LHCN-M2 (cell line): ENCODE measurements around a stretch of chr18.

GRCh38 chr18:24214600-24215356 is 75.9 kb downstream of the CABYR start:
- RAMPAGE, long total RNA = no peak

GRCh38 chr18:24271420-24272463 is 125.9 kb downstream of the OSBPL1A start:
- RAMPAGE, long total RNA = no peak

DNA sequence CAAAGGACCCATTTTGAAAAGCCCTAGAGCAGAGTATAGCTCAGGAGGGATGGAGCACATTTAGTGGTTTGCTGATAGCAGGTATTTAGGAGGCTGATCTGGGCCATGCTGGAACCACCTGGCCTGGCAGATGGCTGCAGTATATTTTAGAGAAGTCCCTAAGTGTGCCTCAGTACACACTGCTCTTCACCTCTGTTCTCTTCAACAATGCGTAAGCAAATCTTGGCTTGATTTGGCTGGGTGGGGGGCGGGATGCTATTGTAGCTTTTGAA is 171.9 kb downstream of the HRH4 start:
- RAMPAGE, long total RNA = no peak

GRCh38 chr18:24632701-24633043 is 172.2 kb downstream of the HRH4 start:
- RAMPAGE, long total RNA = no peak

DNA sequence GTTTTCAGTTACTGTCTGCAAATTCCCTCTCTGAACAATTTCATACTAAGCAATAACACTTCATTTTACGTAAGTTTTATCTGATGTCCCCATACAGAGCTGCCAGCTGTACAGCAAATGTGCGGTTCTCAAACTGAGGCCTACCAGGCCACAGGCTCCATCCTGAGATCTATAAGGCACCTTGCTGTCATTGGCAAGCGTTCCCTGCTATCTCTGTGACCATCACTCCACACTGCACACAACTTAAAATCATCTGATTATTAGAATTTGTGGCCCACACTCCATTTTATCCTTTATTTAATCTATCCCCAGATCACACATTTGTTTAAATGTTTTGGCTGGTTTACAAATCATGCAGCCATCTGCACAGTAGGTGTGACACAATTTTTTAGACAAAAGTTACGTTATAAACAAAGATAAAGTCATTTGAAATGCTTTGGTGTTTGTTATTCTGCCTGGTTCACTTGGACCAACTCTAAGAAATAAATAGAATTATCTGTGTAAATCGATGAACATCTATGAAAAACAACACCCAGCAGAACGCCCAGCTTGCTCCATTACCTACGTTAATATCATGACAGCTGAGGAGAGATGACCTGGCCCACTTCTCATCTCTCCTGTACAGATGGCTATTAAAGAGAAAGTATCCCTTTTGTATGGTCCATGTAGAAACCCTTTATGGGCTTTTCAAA is 162.4 kb downstream of the ZNF521 start:
- RAMPAGE, long total RNA = no peak

- RAMPAGE, long total RNA = no peak
Measured at GRCh38 chr18:26090789-26091723, 643 bp upstream of the SS18 start.

DNA sequence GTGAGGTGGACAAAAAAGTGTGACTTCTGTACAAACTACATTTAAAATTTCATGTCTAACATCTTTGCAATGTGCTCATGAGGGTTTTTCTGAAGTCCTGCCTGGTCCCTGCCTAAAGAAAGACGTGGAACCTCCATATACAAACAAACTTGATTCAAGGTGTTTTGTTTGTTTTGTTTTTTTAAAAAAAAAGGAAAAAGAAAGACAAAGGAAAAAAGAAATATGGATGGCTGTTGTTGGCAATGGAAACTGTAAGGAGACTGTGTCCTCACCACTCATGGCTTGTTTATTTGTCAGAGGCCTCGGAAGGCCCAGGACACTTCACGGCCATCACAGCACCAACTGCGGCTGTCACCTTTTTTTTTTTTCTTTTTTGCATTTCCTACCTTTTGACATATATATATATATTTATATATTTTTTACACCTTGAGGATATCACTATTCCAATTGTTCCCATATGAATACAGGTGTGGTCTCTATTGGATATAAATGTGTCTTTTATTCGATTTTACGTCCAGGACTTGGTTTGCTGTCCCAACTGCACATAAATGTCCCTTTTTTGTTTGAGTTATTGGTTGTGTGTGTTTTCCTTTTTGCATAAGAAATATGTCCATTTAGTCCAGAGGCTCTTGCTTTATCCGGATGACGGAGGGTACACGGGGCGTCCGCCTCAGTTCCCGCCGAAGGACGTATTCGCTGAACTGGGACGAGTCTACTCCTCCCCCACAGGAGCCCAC is 93.1 kb downstream of the KCTD1 start:
- RAMPAGE, long total RNA = no peak

GRCh38 chr18:26501072-26501522 is 47.3 kb downstream of the KCTD1 start:
- RAMPAGE, long total RNA = no peak

- RAMPAGE, long total RNA = no peak
Measured at GRCh38 chr18:26650687-26651426, 102.5 kb upstream of the KCTD1 start.

DNA sequence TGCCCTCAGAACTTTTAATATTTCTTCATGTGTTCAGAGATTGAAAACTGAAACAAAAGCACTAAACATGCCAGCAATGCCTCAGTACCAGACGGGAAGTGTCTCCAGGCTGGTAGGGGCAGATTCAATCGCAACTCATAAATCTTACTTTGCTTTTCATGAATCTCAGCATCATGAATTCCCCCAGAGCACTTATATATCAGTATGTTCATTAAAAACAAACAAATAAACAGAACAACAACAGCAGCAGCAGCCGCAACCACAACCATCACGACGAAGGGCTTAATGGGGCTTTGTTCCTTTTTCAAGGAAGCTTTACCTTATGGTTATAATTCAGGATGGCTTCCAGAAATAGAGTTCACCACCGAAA is 3.0 kb upstream of the AQP4 start:
- RAMPAGE, long total RNA = no peak

DNA sequence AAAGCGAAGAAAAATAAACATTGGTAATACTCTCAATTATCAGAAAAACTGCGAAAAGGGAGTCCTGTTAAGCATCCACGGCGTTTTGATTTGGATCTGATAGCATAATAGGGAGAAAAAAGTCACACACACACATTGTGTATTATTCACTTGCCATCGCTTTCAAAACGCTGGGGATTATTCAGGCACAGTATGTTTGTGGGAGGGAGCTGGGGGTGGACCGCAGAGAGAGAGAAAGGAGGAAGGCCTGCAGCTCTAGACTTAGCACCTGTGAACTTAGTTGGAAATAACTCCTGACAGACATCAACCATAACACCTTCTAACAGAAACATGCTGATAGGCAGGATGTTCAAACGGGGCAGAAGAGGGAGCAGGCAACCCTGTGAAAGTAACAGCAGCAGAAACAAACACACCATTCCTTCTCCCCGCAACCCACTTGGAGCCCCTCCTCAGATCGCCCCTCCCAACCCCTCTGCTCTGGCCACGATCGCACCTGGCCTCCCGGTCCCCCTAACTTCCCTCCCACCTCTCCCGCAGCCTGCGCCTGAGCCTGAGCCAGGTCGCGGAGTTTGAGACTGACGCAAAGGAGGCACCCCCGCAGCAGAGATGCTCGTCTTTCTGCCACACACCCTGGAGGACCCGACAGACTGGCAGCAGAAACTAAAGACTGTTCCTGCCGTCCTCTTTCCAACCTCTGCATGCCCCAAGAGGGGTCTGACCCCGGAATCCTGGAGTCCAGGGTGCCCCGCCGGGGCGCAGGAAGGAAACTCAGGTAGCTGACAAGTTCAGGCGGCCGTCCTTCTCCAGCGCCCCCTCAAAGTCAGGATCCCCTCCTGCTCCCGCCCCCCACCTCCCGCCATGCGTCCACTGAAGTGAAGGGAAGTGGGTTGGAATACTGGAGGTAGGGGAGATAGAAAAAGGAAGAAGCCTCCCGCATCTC is 782 bp downstream of the CHST9 start:
- RAMPAGE, long total RNA = no peak

DNA sequence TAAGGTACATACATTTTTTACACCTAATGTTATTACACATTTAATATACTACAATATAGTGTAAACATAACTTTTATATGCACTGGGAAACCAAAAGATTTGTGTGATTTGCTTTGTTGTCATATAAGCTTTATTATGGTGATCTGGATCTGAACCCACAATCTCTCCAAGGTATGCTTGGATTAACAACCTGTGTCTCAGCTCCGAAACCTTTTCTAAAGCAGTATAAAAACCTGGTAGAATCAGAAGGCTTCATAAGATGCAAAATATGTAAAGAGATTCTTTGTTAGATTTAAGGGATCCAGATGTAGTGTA is 335.0 kb downstream of the CDH2 start:
- RAMPAGE, long total RNA = no peak

DNA sequence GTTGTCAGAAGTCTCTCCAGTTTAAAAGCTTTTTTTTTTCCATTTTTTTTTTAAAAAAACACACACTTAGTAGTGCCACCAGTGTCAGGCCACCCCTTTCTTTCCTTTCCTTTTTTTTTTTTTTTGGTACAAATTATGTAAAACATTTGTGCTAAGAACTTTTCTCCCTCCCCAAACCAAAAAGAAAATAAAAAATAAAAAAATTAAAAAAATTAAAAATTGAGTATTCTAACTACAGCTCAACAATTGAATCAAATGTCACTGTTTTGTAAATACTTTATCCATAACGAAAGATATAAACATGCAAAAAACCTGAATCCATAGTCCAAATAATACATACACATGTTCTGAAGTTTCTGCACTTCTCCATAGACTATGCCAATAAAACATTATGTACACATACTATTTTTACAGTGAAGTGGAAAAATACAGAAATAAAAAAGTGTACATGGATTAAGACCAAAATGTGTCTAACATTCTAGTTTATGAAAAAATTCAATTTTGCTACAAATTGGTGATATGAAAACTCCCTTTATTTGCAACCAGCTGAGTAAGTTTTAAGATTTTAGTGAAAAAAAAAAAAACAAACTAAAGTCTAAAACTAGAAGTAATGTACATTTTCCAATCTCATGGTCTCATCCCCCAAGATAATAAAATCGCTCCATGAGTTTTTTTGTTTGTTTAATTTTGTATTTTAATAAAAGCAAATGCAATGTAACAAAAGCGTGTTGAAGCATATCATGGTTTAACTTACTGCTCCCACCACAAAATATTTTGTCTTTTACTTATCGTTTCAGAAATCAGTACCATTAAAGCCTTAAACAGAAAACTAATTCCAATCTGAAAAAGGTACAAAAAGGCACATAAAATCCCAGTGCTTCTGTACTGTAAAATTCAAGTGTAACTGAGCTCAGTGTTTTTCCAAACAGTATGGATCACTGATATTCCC is 225.6 kb downstream of the CDH2 start:
- RAMPAGE, long total RNA = no peak

DNA sequence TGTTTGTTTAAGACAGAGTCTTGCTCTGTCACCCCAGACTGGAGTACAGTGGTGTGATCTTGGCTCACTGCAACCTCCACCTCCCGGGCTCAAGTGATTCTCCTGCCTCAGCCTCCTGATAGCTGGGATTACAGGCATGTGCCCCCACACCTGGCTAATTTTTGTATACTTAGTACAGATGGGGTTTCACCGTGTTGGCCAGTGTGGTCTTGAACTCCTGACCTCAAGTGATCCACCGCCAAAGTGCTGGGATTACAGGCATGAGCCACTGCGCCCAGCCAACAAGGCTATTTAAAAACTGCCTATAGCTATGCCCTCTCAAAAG is 538.8 kb upstream of the CDH2 start:
- RAMPAGE, long total RNA = no peak

DNA sequence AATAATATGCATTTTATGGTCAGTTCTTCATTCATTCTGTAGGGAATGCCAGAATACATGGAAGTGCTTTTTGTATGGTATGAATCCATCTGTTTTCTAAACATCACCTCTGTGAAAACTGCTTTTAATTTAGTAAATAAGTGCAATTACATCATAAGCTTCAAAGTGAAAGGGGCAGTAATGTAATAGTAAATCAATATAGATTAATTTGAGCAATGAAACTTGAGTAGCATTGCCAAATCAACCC is 891.0 kb upstream of the CDH2 start:
- RAMPAGE, long total RNA = no peak

- RAMPAGE, long total RNA = no peak
Measured at GRCh38 chr18:31041352-31042034, 1.0 kb downstream of the DSC3 start.

DNA sequence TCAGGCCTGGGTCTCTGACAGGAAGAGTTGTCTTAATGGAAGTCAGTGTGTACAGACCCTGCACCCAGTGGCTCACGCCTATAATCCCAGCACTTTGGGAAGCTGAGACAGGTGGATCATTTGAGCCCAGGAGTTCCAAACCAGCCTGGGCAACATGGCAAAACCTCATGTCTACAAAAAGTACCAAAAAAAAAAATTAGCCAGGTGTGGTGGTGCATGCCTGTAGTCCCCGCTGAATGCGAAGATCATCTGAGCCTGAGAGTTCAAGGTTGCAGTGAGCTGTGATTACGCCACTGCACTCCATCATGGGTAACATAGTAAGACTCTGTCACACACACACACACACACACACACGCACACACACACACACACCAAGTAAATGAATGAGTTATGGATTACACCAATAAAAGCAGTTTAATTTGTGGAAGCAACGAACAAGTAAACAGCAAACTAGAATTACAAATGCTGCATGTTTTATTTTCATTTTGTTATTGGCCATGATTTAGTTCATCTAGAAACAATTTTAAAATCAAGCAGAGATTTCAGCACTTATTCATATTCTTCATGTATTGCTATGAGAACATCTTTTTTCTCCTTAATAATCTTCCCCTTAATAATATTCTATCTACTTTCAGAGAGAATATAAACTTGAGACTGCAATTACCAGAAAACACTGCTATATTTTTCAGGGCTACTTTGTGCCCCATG is 70.4 kb upstream of the DSC1 start:
- RAMPAGE, long total RNA = no peak

DNA sequence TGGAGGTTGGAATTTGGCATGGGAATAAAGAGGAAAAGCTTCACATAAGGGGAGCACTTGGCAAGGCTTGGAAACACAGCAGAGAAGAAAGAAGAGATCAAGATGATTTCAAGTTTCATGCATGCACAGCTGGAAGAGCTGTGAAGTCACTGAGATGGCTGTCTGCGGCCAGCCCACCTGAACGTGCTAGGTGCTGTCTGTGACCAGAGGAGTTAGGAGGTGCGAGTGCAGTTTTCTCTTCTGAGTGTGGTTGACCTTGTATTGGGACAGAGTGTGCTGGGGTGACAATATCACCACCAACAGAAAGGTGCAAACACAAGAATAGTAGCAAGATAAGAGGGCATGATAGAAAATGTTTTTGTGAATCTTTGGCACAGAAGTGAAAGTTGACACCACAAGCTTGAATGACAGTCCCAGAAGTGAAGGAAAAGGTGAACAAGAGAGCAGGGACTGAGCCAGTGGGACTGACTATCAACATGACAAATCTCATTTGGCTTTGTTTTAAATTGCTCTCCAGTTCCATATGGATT is 71.2 kb upstream of the DSC1 start:
- RAMPAGE, long total RNA = no peak

DNA sequence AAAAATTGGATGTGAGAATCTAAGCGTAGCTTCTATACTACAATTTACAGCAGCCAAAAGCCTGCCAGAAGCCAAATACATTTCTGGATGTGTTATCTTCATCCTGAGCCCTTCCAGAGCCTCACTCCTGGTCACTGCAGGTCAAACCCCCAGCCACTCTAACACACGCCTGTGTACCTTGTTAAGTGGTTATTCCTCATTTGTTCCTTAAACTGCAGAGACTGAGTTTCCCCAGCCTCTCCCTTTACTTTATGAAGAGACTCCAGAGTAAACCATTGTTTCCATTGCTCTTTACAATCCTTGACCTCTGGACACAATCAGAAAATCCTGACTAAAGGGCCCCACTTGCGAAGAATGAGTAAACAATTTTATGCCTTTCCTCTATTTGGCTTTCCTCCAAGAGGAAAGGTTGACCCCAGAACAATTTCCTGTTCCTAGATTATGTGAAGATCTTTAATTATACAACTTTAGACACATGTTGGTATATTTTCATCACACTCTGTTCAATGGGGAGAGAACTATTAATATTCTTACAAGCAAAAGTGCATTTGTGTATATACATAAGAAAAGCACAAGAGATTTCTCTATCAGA is 20.7 kb downstream of the DSG4 start:
- RAMPAGE, long total RNA = no peak

- RAMPAGE, long total RNA = no peak
Measured at GRCh38 chr18:31562865-31563162, 28.9 kb upstream of the TTR start.